ENCODE measurements around the gene FOXD4.

- RRBS = 73% methylated on average over 3 of the region's 21 CpGs
These were observed 43.4 kb upstream of the WASHC1 start for GRCh38 chr9:72606-73011.

- RRBS = 60% methylated on average over 2 of the region's 28 CpGs
These were observed at the start of gene FOXD4 for GRCh38 chr9:118127-118661. FOXD4 (minus strand) TSS chr9:118417.

- RRBS = no CpG with 5 or more reads among the region's 9 CpGs
These were observed 710 bp downstream of the ZNG1A start for GRCh38 chr9:178215-178476.

DNA sequence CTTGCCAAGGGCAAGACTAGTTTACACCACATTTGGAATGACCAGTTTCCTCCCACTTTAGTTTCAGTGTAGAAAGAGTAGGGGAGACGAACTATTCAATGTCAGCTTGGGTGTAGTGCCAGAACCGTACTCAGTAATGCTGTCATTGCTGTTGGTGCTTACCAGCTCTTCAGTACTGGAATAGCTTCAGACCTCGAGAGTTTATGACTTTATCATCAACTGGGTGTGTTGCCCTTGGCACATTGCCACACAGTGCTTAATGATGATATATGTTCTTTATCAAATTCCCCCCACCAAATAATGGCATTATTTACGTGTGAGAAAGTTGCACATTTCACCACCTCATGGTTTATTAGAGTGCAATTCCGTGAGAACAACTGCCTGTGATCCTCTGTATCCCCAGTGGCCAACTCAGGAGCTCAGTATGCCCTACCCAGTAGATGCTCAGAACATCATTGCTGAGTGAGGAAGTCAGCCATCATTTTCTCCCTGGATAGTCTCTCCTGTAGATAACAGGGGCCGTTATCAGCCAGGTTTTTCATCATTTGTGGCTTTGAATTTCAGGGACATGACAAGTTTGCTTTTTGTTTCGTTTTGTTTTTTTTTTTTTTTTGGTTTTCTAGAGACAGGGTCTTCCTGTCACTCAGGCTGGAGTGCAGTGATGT lies 67.3 kb downstream of the DOCK8 start:
- RRBS = no CpG with 5 or more reads among the region's 7 CpGs

GRCh38 chr9:375357-375607 lies 129.2 kb upstream of the KANK1 start:
- RRBS = no CpG with 5 or more reads among the region's 3 CpGs

DNA sequence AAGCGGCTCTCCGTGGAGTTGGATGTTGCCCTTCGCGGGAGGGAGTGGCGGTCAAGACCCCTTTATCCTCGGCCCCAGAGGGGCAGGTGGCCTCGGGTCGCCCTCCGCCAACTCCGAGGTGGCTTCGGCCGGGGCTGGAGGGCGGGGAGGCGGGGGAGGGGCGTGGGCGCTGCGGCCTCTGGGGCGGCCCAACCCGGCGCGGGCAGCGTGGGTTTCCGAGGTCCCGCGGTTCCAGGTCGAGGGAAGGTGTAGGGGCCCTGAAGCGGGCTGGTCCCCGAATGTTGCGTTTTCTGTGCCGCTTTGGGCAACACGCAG lies 664 bp downstream of the KANK1 start:
- RRBS = 2% methylated on average over 8 of the region's 31 CpGs

DNA sequence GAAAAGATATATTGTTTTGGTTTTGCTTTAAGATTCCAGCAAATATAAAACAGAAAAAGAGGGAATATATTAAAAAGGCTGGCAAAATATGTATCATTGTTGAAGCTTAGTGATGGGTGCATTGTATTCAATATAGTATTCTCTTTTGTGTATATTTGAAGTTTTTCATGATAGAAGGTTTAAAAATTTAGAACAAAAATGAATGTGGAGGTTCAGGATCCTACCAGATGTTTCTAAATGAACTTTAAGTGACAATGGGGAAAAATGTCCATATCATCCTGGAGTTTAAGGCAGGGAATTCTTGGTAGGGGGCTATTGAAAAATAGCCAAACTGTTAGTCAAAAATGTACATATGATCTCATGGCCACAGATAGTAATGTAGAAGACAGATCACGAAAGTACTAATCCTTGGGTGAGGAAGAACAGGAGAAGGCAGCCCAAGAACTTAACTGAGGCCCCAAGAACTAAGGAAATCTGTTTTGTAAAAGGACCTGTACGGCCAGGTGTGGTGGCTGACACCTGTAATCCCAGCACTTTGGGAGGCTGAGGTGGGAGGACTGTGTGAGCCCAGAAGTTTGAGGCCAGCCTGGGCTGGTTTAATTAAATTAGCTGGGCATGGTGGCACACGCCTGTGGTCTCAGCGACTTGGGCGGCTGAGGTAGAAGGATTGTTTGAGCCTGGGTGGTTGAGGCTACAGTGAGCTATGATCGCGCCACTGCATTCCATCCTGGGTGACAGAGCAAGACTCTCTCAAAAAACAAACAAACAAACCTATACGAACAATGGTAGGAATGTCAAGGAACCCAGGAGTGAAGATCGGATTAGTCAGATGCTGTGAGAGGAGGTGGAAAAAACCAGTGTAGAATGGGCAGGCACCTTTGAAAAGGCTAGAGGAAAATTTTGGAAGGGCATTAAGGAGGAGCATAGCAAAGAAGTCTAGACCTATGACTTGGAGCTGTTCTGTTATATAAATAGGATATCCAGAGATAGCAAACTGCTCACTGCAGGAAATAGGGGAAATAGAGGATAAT lies 53.1 kb downstream of the KANK1 start:
- RRBS = no CpG with 5 or more reads among the region's 9 CpGs

GRCh38 chr9:585266-585927 lies 80.9 kb downstream of the KANK1 start:
- RRBS = no CpG with 5 or more reads among the region's 7 CpGs

DNA sequence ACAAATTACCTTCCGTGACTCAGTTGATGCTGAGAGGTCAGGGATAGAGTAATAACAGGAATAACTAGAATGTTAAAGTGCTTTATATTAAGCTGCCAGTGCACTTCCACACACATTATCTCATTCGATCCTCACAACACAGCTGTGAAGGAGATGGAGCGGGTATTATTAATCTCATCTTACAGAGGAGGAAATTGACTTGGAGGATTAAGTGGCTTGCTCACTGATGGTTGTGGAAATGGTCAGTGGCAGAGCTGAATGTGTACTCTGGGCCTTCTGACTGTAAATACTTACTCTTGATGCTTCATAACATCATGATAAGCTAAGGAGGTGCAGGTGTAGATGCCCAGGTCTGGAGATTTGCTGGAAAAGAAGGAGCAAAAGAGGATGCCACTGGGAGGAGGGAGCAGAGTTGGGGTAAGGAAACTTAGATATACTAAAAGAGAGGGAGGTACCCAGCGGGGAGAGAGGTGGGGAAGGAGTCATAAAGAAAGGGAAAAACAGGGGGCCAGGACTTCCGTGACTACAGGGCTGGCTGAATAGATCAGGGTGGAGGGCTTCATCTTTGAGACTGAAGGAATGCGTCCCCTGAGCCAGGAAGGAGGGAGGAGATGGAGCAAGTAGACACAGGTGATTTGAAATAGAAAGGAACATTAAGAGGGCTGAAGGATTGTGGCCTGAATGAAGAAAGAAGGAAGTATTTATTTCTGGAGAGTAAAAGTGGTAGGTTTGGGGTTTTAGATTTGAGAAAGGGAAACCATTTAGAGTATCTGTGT lies 84.7 kb downstream of the KANK1 start:
- RRBS = no CpG with 5 or more reads among the region's 6 CpGs

- RRBS = no CpG with 5 or more reads among the region's 2 CpGs
These were observed 146.0 kb downstream of the KANK1 start for GRCh38 chr9:650421-650883.

GRCh38 chr9:683290-683770 lies 158.2 kb upstream of the DMRT1 start:
- RRBS = no CpG with 5 or more reads among the region's 2 CpGs

DNA sequence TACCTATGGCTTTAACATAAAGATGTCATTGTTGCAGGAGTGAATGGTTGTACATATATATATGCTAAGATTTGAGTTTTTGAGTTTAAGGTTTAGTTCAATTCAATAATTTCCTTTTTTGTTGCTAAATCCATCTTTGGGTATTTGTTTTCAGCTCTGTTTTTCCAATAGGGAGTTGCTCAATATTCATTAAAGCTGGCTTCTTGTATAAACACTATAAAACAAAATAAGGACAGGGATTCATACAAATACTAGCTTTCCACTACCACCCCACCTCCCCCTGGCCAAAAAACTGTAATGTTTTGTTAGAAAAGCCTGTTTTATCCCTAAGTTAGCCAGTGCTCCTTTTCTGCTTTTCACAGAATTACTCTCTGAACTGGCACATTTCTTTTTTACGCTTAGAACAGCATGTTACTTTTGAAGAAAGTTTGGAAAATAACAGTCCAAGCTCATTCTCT lies 147.5 kb upstream of the DMRT1 start:
- RRBS = no CpG with 5 or more reads among the region's 1 CpG

DNA sequence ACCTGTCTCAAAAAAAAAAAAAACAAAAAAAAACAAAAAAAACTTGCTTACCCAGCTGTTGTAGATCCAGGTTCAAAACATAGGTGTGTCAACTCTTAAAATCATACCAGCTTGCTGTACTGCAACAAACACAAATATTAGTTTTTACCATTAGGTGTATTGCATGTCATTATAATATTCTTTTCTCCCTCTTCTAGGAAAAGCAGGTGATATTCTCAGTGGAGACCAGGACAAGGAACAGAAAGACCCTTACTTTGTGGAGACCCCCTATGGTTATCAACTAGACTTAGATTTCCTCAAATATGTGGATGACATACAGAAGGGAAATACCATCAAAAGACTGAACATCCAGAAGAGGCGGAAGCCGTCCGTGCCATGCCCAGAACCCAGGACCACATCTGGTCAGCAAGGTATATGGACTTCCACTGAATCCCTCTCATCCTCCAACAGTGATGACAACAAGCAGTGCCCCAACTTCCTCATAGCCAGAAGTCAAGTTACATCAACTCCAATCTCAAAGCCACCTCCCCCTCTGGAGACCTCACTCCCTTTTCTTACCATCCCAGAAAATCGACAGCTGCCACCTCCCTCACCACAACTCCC lies 130.8 kb upstream of the DMRT1 start:
- RRBS = no CpG with 5 or more reads among the region's 4 CpGs

DNA sequence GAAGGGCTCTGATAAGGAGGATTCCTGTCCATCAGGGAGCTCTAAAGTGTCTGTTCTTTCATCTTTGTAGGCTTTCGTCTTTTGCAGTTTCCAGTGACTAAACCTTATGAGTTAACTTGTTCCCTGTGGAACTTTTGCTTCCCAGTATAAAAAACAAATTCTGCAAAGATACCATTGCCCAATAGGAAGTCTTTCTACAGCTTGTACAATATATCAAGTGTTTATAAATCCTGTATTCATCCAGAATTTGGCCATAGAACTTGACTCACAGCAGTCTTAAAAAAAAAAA lies 89.5 kb upstream of the DMRT1 start:
- RRBS = no CpG with 5 or more reads among the region's 1 CpG

GRCh38 chr9:1019292-1019512 lies 31.0 kb upstream of the DMRT2 start:
- RRBS = no CpG with 5 or more reads among the region's 1 CpG

- RRBS = under 1% methylated on average over 10 of the region's 54 CpGs
These were observed 676 bp upstream of the SMARCA2 start for GRCh38 chr9:2014168-2015174.

- RRBS = no CpG with 5 or more reads among the region's 9 CpGs
These were observed 2.7 kb downstream of the SMARCA2 start for GRCh38 chr9:2017951-2018103.

GRCh38 chr9:2056482-2056840 lies 41.3 kb downstream of the SMARCA2 start:
- RRBS = no CpG with 5 or more reads among the region's 13 CpGs

- RRBS = no CpG with 5 or more reads among the region's 6 CpGs
These were observed 92.9 kb downstream of the SMARCA2 start for GRCh38 chr9:2107938-2108617.

GRCh38 chr9:2181158-2182435 lies 166.4 kb downstream of the SMARCA2 start:
- RRBS = no CpG with 5 or more reads among the region's 16 CpGs

All from GM12892 (cell line).